Hair follicular keratinocyte (primary cell): ENCODE results near the gene SUSD4.

GRCh38 chr1:220618272-220618924 lies 71.8 kb upstream of the C1orf115 start:
- RAMPAGE, long total RNA, result no peak

DNA sequence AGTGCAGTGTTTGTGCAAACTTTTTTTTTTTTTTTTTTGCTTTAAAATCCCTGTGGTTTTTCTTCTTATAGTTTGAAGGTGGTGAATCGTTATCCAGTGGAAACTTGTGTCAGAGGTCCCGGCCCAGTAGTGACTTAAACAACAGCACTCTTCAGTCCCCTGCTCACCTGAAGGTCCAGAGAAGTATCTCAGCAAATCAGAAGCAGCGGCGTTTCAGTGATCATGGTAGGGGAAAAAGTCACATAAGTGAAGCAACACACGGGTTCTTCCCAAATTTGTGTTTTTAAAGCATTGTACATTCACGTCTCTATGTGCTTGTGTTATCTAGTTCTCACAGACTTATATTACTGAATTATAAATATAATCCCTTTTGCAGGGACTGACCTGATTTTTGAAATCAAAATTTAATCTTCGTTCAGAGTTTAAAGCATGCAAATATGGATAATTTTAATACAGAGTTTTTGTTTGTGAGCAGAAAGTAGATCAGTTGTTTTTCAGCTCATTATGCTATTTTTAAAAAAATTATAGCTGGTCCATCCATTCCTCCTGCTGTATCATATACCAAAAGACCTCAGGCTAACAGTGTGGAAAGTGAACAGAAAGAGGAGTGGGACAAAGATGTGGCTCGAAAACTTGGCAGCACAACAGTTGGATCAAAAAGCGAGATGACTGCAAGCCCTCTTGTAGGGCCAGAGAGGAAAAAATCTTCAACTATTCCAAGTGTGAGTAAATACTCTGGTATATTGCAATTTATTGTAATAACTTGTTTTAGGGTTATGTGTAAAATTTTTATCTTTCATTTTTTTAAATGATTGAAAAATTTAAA lies 54.6 kb upstream of the C1orf115 start:
- RAMPAGE, long total RNA, result no peak

- RAMPAGE, long total RNA, result no peak
Measured at GRCh38 chr1:220781660-220782287, 4.9 kb upstream of the MTARC1 start.

GRCh38 chr1:220878125-220879053 lies 854 bp upstream of the HLX start:
- RAMPAGE, long total RNA, result no peak

DNA sequence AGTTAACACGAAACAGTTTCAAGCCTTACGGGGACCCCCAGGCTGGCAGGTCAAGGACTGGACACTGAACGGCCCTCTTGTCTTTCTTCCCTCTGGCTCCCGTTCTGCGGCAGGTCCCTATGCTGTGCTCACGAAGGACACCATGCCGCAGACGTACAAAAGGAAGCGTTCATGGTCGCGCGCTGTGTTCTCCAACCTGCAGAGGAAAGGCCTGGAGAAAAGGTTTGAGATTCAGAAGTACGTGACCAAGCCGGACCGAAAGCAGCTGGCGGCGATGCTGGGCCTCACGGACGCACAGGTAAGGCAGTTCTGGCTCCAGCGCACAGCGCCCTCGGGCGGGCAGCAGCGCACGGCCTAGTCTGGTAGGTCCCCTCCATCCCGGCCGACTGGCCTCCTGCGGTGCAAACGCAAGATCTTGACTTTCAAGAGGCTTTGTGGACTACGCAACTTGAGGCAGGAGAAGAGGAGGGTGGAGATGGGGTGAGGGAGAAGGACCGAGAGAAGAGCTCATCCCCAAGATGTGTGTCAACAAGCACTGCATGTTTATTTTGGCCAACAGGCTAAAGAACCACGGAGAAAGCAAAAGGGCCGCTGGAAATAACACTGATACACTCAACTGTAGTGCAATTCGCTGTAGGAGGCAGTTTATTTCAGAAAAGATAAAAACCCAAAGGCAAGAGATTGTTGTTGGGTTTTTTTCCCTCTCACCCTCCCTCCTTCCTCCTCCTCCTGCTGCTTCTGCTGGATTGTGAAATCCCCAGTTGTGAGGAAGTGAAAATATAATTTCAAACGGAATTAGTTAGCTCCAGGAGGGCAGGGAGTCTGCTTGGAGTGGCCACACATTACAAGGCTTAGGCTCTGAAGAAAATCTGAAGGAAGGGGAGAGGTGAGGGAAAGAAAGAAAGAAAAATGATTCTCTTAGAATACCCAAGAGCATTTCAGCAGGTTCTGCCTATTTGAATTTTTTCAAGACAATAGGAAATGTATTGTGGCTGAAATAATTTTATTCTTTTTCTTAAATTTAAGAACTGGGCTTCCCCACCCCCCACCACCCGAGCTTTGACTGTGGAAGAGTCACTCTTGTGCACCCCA lies 3.2 kb downstream of the HLX start:
- RAMPAGE, long total RNA, result no peak

DNA sequence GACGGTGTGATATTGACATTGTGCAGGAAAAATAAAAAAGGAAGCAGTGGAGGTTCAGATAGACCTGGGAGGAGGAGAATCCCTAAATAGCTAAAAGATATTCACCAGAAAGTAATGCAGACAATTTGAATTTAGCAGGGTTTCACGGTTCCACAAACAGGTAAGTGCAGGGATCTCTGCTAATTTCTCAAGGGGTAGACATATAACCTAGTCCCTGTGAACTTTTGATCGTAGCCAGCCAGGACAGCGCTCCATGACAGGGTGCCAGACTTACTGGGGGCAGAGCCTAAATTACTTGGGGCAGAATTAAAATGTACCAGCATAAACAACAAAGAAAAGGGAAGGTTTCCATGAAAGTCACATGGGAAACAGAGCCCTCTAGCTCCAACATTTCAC lies 198.4 kb downstream of the DUSP10 start:
- RAMPAGE, long total RNA, result no peak

DNA sequence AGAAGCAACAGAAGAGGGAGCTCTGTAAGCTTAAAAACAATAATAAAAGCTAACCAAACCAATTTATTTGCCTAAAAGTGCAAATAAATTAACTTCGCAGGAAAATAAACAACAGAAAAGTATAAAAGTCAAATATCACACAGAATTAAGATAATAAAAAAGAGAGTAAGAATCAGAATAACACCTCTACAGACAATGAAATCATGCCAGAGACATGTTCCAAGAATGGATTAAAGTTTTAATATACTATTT lies 198.1 kb downstream of the DUSP10 start:
- RAMPAGE, long total RNA, result no peak

DNA sequence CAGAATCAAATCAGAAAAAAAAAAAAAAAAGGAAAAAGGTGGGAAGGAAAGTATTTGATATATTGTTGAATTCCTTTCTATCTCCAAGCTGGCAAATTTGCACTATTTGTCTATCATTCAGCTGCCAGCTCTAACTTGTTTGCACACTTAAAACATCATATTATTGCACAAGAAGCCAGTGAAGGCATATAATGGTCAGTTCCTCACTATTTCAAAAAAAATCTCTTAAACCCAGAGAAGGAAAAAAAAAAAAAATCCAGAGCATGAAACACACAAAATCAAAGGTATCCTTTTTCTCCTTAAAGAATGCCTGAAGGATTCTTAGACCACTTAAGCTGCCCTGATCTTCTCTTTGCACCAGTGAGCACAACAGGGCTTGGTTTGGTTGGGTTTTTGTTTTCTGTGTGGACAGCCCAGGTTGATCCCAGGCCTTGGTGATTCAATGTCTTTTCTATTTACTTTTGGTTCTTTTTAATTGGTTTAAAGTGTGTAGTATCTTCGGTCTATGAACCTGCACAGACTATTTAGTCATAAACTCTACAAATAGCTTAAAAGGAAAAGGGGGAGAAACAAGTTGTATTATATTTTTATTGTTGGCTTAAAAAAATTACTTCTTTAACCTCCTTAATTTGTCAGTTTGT lies 40.2 kb downstream of the DUSP10 start:
- RAMPAGE, long total RNA, result no peak

- RAMPAGE, long total RNA, result no peak
Measured at GRCh38 chr1:221713113-221713482, 28.8 kb downstream of the DUSP10 start.

DNA sequence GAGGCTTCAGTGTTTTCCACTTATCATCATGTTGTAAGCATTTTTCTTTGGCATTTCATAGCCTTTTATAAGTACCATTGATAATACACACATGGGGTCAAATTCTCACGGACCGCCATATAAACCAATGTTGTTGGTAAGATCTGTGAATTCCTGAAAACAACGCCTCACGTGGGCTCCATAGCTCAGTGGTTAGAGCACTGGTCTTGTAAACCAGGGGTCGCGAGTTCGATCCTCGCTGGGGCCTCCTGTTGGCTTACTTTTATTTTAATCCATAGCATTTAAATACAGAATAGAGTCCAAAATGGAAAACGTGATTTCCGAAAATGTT lies 83.1 kb downstream of the HHIPL2 start:
- RAMPAGE, long total RNA, result no peak

DNA sequence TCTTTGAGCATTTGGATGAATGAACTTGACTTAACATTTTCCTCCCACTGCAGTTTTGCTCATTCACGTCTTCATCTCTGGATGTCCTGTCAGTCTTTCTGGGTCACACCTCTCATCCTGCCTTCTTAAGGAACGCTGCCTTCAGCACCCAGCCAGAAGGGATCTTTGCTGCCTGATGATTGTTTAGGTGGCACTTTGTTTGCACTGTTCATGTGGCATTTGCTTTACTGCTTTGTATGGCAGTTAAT lies 4.8 kb downstream of the MIA3 start:
- RAMPAGE, long total RNA, result no peak

- RAMPAGE, long total RNA, result no peak
Measured at GRCh38 chr1:222627925-222628774, 10.3 kb downstream of the MIA3 start.

GRCh38 chr1:222628775-222629418 lies 11.0 kb downstream of the MIA3 start:
- RAMPAGE, long total RNA, result no peak

- RAMPAGE, long total RNA, result no peak
Measured at GRCh38 chr1:222890686-222891509, 76.1 kb downstream of the DISP1 start.

- RAMPAGE, long total RNA, result no peak
Measured at GRCh38 chr1:223102918-223103787, 39.9 kb downstream of the TLR5 start.

DNA sequence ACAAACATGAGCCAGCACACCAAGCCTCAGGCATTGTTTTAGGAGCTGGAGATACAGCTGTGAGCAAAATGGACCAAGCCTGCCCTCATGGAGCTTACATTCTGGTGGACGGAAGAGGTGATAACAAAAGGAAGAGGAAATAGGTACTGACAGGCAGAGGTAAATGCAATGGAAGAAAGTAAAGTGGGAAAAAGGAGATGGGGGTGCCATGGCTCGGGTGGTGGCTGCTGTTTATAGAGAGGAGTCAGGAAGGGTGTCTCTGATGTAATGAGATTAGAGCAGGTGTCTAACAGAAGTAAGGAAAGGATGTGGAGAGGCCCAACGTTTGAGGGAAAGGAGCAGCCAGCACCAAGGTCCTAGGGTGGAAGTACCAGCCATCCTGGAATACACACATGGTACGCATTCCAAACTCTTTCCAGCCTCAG lies 27.5 kb downstream of the TLR5 start:
- RAMPAGE, long total RNA, result no peak

- RAMPAGE, long total RNA, result no peak
Measured at GRCh38 chr1:223362877-223363874, 800 bp downstream of the SUSD4 start.

GRCh38 chr1:223363875-223364850 lies at the start of gene SUSD4:
SUSD4 (minus strand) TSS chr1:223364176.
- RAMPAGE, long total RNA, result no peak

GRCh38 chr1:223734209-223735036 lies 22.1 kb downstream of the CAPN2 start:
- RAMPAGE, long total RNA, result no peak

DNA sequence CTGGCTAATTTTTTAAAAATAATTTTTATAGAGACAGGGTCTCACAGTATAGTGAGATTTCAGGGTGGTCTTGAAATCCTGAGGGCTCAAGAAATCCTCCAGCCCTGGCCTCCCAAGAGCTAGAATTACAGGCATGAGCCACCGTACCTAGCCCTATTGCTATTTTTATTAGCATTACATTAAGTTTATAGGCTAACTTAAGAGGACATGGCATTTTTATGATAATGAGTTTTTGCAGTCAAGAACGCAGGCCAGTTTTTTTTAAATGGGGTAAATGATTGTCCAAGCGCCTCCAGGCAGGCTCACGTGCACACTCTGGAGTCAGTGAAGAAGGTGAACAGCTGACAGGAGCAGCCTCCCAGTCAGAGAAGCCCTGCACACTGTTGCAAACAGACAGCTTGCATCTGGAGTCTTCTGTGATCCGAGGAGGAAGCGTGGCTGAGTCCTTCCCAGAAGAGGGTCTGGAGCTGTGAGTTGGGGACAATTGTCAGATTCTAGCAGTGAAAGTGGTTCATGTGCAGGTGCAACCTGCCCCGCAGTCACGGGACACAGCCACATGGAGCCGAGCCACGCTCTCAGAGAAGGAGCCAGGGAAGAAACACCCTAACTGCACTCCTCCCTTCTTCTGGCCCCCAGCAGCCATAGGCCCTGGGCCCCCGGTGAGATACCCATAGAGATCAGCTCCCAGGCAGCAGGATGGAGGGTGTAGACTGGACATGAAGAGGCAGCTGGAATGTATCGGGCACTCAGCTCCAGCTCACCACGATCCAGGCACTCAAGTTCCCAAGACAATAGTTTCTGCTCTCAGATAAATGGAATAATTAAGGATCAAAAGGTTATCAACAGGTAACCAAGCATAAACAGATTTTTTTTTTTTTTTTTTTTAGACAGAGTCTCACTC lies 26.2 kb downstream of the CAPN2 start:
- RAMPAGE, long total RNA, result no peak